ENCODE measurements around a stretch of chr20.

DNA sequence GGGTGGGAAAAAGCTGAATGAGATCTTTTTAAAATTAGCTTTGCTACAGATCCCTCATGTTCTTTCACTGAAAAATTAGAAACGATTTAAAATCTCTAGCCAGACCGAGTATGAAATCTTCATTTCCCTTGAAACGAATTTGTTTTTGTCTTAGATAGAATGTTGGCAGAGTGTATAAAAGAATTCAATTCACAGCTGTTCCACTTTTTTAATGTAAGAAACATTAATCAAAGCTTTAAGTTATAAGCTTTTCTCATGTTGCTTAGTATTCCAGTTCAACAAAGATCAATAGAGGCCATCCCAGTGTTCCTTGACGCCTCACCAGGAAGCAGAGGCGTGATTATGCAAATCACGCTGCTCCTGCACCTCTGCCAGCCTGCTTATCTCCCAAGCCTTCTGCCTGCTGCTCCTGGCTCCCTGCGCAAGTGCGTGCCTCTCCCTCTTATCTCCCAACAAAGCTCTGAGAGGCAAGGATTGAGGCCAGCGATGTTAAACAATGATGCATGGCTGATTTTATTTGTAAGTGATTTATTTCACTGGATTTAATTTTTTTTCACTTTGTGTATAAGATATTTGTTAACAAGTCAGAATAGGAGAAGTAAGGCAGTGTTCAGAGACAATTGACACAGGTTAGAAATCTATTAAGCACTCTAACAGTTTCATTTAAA, 42.7 kb downstream of the INSM1 start:
- PRO-cap, 3 experiments: no peak in any of the 3 experiments
- RAMPAGE, long total RNA: no peak
- RRBS, 2 experiments: no CpG with 5 or more reads among the region's 9 CpGs

GRCh38 chr20:20437508-20438180, 69.7 kb downstream of the INSM1 start:
- PRO-cap, 3 experiments: no peak in any of the 3 experiments
- RAMPAGE, long total RNA: no peak
- RRBS, 2 experiments: no CpG with 5 or more reads among the region's 6 CpGs

DNA sequence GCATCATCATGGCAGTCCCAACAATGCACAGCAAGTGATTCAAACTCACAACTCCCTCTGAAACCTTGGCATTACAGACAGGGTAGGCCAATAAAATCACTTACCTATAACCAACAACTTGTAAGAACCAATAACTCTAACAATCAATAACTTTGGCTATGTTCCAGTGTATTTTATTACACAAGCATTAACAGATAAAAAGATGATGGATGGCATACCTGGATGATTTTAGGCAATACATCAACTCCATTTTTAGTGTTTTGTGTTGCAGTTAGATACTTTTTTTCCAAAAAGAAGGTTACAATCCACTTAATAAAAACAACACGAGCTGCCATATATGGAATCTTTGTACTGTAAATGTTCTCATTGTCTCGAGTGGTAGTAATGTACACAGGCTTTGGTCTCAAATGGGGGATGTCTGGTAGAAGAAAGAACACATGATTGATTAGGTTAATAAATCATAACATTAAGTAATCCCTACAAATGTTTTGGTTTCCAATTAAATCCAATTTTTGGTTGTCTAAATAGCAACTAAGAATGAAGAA, 77.2 kb downstream of the RALGAPA2 start:
- PRO-cap, 3 experiments: no peak in any of the 3 experiments
- RAMPAGE, long total RNA: no peak
- RRBS, 2 experiments: no CpG with 5 or more reads among the region's 2 CpGs

DNA sequence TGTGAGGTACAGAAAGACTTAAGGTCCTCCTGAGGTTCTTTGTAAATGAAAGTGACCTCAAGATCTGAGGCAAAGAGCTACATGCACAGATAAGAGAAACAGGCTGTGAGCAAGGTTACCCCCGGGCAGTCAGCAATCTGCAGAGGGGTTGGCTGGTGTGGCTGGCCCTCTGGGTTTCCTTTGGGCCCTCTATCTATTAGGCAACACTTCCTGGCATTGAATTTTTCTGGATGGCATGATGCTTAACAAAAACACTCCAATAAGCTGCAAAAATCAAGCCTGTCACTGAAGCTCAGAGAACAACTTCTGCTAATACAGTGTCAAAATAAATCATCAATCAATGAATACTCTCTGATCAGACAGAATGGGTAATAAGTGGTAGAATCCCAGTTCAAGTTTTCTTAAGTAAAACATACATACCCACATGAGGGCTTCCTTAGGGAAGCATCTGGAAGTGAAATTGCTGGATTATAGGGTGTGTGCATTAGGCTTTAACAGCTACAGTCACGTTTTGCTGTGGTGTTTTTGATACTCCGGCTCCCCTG, 49.0 kb upstream of the RALGAPA2 start:
- PRO-cap, 3 experiments: no peak in any of the 3 experiments
- RAMPAGE, long total RNA: no peak
- RRBS, 2 experiments: no CpG with 5 or more reads among the region's 3 CpGs

- PRO-cap, 3 experiments: no peak in any of the 3 experiments
- RAMPAGE, long total RNA: no peak
- RRBS, 2 experiments: no CpG with 5 or more reads among the region's 6 CpGs
These were observed 3.3 kb upstream of the KIZ start for GRCh38 chr20:21122588-21122944.

- PRO-cap, 3 experiments: peak in 2 of 3 experiments; most common plus-strand start chr20:21162176 (in 2)
- RAMPAGE, long total RNA: no peak
- RRBS, 2 experiments: no CpG with 5 or more reads among the region's 6 CpGs
These were observed 36.0 kb downstream of the KIZ start for GRCh38 chr20:21161786-21162323.

DNA sequence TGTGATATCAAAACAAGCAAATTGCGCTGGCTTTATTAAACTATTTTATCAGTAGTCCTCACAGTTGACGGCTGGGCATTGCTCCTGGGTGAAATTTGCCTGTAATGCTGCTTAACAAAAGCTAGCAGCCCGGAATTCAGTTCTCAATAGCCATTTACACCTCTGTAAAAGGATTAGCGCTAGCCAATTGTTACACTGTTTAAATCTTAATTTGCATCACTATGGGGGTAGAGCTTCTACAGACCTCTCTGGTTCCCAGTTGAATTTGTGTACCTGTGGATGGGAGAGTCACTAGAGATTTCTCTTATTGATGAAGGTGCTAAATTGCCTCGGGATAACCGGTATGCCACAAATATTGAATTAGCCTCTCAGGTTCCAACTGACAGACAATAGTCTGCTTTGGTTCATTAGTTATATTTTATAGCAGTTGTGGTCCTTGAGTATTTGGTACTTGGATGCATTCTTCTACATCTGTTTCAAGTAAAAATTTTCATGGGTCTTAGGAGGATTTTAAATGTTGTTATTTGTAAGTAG, 64.4 kb downstream of the KIZ start:
- PRO-cap, 3 experiments: no peak in any of the 3 experiments
- RAMPAGE, long total RNA: no peak
- RRBS, 2 experiments: no CpG with 5 or more reads among the region's 6 CpGs

- PRO-cap, 3 experiments: no peak in any of the 3 experiments
- RAMPAGE, long total RNA: no peak
- RRBS, 2 experiments: 54 to 59% methylated on average over 3 of the region's 5 CpGs
These were observed 65.9 kb downstream of the KIZ start for GRCh38 chr20:21191704-21192246.

DNA sequence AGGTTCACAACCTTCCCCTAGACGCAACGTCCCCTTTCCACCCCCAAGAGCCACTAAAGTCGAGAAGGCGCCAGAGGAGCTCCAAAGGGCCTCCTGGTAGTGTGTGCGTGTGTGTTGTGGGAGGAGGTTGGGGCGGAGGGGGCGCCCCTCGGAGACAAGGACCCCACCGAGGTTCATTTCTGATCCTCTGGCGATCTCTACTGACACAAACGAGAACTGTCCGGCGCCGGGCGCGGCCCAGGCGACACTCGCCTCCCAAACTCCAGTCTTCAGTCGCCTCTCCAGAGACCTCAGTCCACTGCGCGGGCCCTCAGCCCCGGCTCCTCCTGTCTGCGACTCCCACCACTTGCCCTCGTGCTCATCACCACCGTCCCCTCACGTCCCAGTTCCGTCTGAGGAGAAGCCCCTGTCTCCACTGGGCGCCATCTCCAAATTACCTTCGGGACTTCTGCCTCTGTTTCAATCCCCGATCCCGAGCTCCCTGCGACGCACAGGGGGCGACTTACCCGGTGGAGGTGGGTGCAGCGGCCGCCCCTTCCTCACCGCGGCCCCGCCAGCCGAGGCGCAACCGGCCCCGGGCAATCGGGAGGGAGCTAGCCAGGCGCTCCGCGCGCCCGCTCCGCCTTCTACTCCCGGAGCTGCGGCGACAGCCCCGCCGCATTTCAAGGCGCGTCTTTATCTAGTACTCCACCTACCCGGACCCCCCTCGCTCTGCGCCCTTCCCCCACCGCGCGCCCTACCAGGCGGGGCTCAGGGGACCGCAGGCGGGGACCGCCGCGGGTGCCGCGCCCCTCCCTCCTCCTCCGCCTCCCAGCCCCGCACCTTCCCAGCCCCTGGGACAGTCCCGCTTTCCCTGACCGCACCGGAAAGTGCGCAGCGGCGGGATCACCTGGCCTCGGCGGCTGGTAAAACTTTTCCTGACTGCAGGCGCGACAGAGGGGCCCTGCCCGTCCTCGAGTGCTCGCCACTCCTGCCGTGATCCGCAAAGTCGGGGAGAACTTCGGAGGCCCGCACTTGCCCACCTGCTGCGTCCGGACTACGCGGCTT, 7.7 kb upstream of the NKX2-2 start:
- PRO-cap, 3 experiments: no peak in any of the 3 experiments
- RAMPAGE, long total RNA: no peak
- RRBS, 2 experiments: 3% methylated on average over 33 to 35 of the region's 96 CpGs

GRCh38 chr20:21548049-21548862, 34.4 kb upstream of the NKX2-2 start:
- PRO-cap, 3 experiments: no peak in any of the 3 experiments
- RAMPAGE, long total RNA: no peak
- RRBS, 2 experiments: no CpG with 5 or more reads among the region's 12 CpGs

DNA sequence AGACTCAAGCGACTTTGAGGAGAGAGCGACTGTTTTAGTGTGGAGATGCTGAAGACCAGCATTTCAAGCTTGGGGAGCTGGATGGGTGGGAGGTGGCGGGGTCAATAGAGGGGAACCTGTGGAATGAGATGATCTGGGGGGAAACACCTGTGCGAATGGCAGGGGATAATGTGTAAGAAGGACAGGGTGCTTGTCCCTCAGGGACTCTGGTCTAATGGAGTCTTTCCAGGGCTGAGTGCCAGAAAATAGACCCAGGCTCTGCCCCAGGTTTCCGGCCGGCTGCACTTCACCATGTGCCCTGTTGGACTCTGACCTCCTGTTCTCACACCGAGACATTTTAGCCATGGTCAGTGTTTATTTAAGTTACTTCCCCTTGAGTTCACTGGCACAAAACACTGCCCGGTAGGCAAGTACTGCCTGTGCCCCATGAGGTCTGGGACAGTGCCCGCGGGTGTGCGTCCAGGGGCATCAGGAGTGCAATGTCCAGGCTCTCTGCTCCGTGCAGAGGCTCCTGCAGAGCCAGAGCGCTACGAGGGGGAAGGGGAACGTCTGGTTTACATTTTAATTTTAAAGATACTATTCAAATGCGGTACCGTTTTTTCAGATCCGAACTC, 50.5 kb upstream of the NKX2-2 start:
- PRO-cap, 3 experiments: no peak in any of the 3 experiments
- RAMPAGE, long total RNA: no peak
- RRBS, 2 experiments: 30 to 58% methylated on average over 1 to 2 of the region's 18 CpGs

DNA sequence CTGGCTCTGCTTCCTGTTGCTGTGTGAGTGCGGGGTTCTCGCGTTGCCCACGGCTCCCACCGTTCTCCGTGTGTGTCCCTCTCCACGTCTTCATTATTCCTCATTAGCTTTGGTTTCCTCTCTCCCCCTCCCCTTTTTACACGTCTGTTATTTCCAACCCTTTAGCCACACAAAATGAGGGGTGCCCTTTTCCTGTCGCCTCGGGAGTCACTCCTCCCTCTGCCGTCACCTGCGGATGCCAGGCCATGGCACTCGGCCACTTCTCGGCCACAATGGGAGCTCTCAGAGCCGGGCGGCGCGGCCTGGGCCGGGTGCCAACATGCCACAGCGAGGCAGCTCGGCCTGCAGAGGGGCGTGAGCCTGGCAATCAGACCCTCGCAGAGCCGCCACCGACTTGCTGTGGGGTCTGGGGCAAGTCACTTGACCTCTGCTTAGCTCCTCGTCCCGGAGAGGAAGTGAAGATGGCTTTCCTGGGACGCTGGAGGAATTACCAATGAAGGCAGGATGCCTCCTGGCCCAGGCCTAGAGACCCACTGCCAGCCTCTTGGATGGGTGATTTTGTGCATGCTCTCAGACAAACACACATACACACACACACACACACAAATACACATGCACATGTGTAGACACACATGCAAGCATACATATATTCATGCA, 94.5 kb upstream of the NKX2-2 start:
- PRO-cap, 3 experiments: no peak in any of the 3 experiments
- RAMPAGE, long total RNA: no peak
- RRBS, 2 experiments: 28% methylated on average over 2 of the region's 28 CpGs; no CpG with 5 or more reads in 1 of the 2 experiments

DNA sequence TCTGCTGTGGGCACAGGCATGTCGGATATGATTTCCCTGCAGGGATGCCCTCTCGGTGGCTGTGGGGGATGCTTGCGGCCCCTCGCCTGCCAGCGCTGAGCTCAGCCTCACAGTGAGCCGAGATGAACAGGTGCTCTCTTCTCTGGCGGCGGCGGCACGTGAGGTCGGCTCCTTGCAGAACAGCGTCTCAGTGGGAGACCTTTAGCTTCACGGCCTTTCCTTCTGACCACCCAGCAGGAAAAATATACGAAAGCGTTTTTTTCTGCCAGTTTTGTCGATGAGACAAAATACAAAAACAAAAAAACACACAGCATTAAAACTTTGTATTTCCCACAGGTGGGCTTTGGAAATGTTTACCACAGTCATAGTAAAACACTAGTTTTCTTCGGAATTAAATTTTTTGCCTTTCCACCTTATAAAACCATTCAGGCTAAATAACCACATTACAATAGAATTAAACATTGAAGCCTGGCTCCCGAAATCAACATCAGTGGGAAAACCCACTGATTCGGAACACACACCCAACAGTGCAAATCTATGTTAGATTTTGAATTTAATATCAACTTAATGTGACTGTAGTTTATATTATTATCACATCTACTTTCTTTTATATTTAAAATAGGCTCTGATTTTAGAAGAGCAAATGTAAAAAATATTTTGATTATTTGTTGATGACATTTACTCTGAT, 23.4 kb downstream of the FOXA2 start:
- PRO-cap, 3 experiments: no peak in any of the 3 experiments
- RAMPAGE, long total RNA: no peak
- RRBS, 2 experiments: no CpG with 5 or more reads among the region's 19 CpGs

- PRO-cap, 3 experiments: no peak in any of the 3 experiments
- RAMPAGE, long total RNA: no peak
- RRBS, 2 experiments: 4 to 5% methylated on average over 6 of the region's 40 CpGs
These were observed 6.1 kb downstream of the FOXA2 start for GRCh38 chr20:22578194-22578714.

GRCh38 chr20:22584658-22585807, 661 bp upstream of the FOXA2 start:
- PRO-cap, 3 experiments: no peak in any of the 3 experiments
- RAMPAGE, long total RNA: no peak
- RRBS, 2 experiments: 4% methylated on average over 26 to 35 of the region's 83 CpGs

DNA sequence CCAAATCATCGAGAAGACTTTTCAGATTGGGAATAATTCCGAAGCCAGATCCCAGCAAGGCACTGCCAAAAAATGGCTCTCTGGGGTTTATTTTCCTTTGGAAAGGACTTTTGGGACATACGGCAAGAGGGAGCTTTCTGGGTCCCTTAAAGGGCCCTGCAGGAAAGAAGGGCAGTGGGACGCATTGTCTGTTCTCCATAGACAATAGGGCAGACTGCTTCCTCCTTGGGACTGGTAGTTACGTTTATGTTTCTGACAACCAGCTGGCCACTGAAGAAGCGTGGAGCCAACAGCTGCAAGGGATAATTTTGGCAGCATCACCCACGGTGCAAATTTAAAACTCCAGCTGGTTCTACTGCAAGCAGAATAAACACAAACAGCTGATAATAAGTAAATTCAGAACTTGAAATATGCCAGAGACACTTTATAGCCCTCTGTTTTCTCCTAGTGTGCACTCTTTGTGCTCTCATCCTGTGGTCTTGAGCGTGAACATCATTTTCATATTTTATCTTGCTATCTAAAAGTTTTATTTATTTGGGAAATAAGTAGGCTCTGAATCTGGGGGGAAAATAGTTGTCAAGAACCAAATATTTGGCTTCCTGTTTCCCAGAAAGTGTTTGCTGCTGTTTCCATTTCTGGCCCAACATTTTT, 12.2 kb upstream of the THBD start:
- PRO-cap, 3 experiments: peak in 1 of 3 experiments; most common minus-strand start position 246 of the sequence (in 1)
- RAMPAGE, long total RNA: no peak
- RRBS, 2 experiments: no CpG with 5 or more reads among the region's 8 CpGs

- PRO-cap, 3 experiments: peak in 2 of 3 experiments; most common plus-strand start chr20:23106694 (in 1); most common minus-strand start chr20:23106516 (in 1)
- RAMPAGE, long total RNA: no peak
- RRBS, 2 experiments: no CpG with 5 or more reads among the region's 11 CpGs
These were observed 20.3 kb upstream of the CD93 start for GRCh38 chr20:23106254-23107051.

- PRO-cap, 3 experiments: no peak in any of the 3 experiments
- RAMPAGE, long total RNA: no peak
- RRBS, 2 experiments: no CpG with 5 or more reads among the region's 5 CpGs
These were observed 53.6 kb upstream of the CD93 start for GRCh38 chr20:23139718-23140178.

DNA sequence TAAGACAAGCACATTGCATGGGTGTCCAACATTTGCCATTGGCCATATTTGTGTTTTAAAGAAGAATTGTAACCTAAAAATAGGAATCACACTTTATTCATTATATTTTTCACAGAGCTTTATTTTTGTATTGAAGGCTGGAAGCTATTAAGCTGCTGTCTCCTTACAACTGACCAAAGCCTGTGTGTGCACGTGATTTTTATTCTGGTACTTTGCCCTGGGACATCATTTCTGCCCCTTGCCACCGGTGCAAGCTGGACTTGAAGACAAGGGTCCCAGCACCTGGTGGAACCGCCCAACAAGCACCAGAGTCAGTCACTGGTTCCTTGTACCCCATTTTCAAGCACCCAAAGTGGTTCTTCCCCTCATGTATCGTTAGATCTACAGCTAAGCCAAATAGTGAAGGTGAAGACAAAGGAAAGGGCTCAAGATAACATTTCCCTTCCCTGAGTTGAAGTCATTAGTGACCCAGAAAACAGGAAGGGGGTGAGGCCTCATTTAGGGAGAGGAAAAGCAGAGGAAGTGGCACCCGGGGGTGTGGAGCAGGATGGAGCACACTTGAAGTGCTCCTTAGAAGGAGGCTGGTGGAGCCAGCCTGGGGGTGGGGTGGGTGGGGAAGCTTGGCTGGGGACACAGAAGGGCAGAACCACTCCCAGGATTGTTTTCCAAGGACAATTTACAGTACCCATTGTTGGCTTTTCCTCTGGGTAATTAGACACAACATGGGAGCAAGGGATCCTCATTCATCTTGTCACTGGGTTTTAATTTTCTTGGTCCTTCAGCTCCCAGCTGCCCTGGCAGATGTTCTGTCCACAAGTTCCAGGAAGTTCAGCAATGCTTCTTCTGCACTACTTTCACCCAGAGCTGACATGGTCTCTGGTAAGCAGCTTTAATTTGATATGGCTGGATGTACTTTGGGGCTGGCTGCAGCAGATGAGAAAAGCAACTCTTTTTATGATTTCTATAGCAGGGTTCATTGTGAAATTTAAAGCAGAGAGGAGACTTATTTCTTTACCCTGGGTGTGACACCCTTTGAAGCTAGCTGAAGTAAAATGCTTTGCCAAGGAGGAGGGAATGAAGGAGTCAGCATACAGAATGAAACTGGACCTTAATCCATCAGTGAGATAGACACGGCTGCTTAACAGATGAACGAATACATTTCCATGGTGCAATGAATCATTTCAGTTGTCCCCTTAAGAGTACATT, 73.3 kb upstream of the CD93 start:
- PRO-cap, 3 experiments: no peak in any of the 3 experiments
- RAMPAGE, long total RNA: no peak
- RRBS, 2 experiments: no CpG with 5 or more reads among the region's 7 CpGs

GRCh38 chr20:23257889-23258851, 92.4 kb upstream of the NXT1 start:
- PRO-cap, 3 experiments: no peak in any of the 3 experiments
- RAMPAGE, long total RNA: no peak
- RRBS, 2 experiments: no CpG with 5 or more reads among the region's 7 CpGs

All from skeletal muscle tissue (tissue), 7 donors.